Mononuclear cell (primary cell): ENCODE measurements around a stretch of chr2.

DNA sequence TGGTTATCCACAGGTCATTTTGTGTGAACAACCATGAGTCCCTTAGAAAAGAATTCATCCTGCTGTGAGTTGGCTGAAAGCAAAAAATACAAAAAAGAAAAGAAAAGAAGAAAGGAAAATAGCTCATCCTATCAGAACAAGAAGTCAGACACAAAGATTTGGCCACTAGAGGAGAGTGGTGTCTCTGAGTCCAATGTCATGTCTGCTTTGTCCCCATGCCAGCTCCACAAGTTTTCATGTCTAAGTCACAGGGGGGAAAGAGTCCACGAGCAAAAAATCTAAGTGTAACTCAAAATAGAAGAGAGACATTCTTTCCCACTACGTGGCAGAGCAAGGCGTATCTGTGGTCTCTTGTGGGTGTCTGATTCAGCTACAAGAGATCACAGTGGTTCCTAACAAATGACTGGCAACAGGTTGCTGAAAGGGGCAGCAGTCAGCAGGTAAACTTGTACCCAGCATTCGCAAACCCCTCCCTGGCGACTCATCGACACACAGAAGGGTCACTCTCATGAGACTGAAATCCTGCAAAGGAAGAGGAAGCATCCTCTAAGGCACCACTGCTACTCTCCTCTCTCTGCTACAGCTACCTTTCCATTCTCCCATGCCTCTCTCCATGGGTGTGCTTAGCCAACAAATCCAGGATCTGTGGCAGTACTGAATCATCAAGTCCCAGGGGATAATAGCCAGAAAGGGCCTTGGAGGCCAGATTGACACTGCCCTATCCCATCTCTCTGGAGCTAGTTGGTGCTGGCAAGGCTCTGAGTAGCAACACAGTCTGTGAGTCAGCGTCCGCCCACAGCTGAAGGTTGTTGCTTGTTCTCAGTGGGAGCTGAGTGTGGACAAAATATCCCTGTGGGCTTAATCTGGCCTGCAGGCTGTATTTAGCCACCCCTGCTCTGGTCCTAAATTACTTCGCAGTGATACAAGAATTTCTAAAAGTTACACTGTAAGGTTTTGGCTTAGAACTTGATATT, 123.0 kb upstream of the SLC39A10 start:
- RRBS: no CpG with 5 or more reads among the region's 9 CpGs

DNA sequence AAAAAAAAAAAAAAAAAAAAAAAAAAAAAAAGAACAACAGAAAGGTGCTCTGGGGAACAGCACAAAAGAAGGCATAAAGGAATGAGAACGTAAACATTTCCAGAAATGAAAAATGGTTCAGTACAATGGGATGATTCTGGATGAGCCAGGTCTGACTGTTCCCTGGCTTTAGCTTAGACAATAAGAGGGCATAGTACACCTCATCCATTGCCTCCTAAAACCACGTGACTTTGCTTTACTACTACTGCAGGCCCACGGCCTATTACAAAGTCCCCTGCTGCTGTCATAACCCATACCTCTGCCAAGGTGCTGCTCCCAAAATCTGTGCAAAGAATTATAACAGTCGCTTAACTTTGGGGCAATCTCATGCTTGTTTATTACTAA, 26.9 kb downstream of the STK17B start:
- RRBS: no CpG with 5 or more reads among the region's 4 CpGs

GRCh38 chr2:196199186-196199900, 28.0 kb upstream of the STK17B start:
- RRBS: no CpG with 5 or more reads among the region's 1 CpG

DNA sequence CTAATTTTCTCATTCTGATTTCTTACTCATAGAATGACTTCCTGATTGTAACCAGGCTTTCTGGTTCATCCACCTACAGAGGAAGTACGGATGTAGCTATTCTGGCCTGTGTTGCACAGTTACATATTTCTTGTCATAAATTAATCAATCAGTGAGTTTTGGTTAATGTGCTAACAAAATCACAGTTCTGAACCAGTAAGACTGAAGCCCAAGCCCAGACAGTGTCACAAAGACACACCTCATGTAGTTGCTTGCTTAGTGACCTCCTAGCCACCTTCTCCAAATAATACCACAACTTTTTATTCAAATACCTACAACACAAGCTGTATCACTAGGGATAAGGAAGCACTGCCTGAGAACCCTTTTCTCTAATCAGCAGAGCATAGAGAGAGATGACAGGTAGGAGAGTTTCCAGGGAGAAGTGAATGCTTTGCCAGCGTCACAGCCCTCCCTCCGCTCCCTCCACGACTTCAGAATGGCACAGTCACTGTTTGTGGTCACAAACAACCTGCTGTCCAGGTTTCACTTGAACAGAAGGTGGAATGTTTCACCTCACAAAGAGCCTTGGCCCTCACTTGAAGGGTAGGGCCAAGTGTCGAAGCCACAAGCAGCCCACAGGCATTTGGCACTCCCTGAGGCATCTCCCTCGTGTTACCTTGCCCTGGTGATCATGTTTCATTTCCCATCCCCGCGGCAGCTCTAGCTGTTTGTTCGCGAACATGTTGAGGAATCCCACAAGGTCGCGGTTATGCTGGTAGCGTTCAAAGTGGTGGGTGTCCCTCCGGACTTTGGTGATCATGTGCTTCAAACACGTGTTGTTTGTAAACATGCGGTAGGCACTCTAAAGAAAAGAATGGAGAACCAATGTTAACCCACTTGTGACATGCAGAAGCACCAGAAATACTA, 120.8 kb upstream of the STK17B start:
- RRBS: no CpG with 5 or more reads among the region's 16 CpGs

DNA sequence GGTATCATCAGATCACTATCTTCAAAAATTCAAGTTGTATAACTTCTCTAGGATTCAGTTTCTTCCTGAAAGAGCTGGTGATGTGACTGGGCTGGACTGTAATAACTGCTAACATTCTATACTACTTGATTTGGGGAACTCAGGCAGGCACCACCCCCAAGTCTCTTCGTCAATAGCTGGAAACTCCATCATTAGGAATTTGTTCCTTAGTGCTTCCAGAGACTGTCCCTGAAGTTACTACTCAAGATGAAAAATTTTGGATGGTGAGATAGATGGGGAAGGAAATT, 59.0 kb upstream of the PGAP1 start:
- RRBS: no CpG with 5 or more reads among the region's 1 CpG

- RRBS: no CpG with 5 or more reads among the region's 7 CpGs
Observed at GRCh38 chr2:196987606-196988516, 61.4 kb upstream of the PGAP1 start.

GRCh38 chr2:196988836-196989534, 62.5 kb upstream of the PGAP1 start:
- RRBS: no CpG with 5 or more reads among the region's 4 CpGs

- RRBS: no CpG with 5 or more reads among the region's 3 CpGs
Observed at GRCh38 chr2:197011879-197012251, 85.4 kb upstream of the PGAP1 start.

GRCh38 chr2:197209753-197210436, 100.7 kb downstream of the ANKRD44 start:
- RRBS: no CpG with 5 or more reads among the region's 6 CpGs

GRCh38 chr2:197239550-197239802, 71.1 kb downstream of the ANKRD44 start:
- RRBS: no CpG with 5 or more reads among the region's 1 CpG

GRCh38 chr2:197394253-197394612, 40.6 kb downstream of the SF3B1 start:
- RRBS: no CpG with 5 or more reads among the region's 3 CpGs

GRCh38 chr2:197433655-197434046, 1.2 kb downstream of the SF3B1 start:
- RRBS: no CpG with 5 or more reads among the region's 4 CpGs

DNA sequence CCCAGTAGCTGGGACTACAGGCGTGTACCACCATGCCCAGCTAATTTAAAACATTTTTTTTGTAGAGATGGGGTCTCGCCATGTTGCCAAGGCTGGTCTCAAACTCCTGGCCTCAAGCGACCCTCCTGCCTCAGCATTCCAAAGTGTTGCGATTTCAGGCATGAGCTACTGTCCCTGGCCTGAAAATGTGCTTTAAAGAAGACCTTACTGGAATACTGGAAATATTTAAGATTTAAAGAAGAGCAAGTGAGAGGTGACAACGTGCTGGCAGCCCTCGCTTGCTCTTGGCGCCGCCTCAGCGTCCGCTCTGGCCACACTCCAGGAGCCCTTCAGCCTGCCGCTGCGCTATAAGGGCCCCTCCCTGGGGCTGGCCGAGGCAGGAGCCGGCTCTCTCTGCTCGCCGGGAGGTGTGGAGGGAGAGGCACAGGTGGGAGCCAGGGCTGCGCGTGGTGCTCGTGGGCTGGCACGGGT, 3.0 kb upstream of the COQ10B start:
- RRBS: no CpG with 5 or more reads among the region's 20 CpGs

DNA sequence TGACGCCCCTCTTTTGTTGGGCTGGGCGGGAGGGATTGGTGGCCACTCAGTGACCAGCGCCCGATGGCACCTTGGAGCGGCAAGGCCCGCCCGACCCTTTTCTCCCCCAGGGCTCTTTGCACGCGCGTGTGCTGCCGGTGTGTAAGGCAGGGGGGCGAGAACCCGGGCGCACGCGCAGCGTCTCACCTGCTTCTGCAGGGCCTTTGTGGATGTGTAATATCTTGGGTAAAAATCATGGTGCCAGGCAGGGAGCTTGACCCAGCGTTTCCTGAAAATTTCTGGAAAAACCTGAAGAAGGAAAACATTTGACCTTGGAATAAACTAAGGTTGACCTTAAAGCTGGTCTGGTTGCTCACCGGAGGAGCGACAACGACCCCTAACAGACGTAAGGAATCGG, 321 bp downstream of the HSPE1 start:
- RRBS: 0% methylated on average over 4 of the region's 23 CpGs

DNA sequence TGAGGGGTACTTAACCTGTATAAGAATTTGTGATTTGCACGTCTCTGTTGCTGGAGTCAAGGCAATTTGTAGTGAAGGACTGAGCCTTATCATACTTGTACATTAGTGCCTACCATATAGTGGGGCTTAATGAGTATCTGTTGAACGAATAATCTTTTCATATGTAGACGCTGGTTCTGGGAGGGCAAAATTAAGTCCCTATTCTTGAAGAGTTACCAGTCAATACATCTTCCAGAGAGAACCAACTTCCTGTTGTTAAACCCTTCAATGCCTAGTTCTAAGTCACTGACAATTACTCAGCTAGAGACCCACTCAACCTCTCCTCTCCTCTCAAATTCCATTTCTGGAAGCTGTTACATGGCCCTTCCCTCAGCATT, 1.2 kb upstream of the MOB4 start:
- RRBS: no CpG with 5 or more reads among the region's 3 CpGs

DNA sequence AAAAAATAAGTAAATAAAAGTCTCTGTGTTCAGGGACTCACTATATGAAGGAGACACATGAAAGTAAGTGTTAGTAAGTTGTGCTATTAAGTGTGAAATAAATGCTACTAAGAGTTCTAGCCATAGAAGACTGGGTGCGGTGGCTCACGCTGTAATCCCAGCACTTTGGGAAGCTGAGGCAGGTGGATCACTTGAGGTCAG, 16.7 kb downstream of the MOB4 start:
- RRBS: no CpG with 5 or more reads among the region's 2 CpGs

DNA sequence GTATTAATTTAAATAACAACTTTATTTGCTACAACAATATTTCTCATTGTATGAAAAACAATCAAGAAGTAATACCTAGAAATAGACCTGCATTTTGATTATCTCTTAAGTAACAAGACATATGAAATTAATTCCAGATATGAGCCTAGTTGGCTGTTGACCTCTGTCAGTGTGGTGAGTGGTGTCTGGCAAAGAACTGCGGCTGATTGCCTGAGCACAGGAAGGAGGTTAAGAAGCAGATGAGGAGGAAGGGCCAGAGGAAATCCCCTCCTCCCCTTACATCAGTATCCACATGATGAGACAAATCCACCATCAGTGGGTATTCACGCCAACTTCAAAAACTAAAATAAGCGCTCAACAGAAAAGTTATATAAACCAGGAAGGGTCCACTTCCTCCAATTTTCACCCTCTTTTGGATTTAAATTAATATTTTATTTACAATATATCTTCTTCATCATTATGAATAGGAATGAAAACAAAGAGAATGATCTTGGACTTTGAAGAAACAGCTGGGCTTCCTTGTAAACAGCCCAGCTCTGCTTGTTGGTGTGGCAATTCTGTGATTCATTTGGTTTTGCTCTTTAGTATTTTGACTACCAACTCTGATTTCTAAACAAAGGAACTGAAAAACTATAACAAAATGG, 27.3 kb downstream of the RFTN2 start:
- RRBS: no CpG with 5 or more reads among the region's 3 CpGs

DNA sequence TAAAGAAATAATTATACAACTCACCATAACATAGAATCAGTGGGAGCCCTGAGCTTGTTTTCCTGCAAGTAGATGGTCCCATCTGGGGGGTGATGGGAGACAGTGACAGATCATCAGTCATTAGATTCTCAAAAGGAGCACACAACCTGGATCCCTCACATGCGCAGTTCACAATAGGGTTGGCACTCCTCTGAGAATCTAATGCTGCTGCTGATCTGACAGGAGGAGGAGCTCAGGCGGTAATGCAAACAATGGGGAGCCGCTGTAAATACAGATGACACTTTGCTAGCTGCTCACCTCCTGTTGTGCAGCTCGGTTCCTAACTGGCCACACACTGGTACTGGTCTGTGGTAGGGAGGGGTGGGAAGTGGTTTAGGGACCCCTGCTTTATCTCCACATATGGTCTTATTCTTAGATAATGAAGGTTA, 506.6 kb downstream of the PLCL1 start:
- RRBS: no CpG with 5 or more reads among the region's 4 CpGs